NT2/D1 (cell line): ENCODE measurements around a stretch of chr2.

GRCh38 chr2:65046731-65047526, 9.3 kb upstream of the CEP68 start:
- RRBS, 2 experiments: no CpG with 5 or more reads among the region's 11 CpGs

DNA sequence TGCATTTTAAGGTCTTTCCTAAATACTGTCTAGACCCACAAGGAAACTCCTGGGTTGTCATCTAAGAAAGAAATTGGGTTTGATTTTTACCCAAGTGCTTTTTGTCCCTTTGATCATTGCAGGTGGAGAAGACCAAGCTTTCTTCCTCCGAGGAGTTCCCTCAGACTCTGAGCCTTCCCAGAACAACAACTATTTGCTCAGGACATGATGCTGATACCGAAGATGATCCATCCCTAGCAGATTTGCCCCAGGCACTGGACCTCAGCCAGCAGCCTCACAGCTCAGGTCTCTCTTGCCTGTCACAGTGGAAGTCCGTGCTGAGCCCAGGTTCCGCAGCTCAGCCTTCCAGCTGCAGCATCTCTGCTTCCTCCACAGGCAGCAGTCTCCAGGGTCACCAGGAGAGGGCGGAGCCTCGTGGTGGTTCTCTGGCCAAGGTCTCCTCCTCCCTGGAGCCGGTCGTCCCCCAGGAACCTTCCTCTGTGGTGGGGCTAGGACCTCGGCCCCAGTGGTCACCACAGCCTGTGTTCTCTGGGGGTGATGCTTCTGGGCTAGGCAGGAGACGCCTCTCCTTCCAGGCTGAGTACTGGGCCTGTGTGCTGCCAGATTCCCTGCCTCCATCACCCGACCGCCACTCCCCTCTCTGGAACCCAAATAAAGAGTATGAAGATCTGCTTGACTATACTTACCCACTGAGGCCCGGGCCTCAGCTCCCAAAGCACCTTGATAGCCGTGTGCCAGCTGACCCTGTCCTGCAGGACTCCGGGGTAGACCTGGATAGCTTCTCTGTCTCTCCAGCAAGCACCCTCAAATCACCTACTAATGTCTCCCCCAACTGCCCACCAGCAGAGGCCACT, 15.3 kb downstream of the CEP68 start:
- RRBS, 2 experiments: 91 to 93% methylated on average over 3 of the region's 15 CpGs

GRCh38 chr2:65130377-65130987, 576 bp upstream of the RAB1A start:
- RRBS, 2 experiments: 1 to 3% methylated on average over 11 of the region's 44 CpGs

DNA sequence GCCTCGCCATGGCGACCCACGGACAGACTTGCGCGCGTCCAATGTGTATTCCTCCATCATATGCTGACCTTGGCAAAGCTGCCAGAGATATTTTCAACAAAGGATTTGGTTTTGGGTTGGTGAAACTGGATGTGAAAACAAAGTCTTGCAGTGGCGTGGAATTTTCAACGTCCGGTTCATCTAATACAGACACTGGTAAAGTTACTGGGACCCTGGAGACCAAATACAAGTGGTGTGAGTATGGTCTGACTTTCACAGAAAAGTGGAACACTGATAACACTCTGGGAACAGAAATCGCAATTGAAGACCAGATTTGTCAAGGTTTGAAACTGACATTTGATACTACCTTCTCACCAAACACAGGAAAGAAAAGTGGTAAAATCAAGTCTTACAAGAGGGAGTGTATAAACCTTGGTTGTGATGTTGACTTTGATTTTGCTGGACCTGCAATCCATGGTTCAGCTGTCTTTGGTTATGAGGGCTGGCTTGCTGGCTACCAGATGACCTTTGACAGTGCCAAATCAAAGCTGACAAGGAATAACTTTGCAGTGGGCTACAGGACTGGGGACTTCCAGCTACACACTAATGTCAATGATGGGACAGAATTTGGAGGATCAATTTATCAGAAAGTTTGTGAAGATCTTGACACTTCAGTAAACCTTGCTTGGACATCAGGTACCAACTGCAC, 22.4 kb upstream of the ACTR2 start:
- RRBS, 2 experiments: no CpG with 5 or more reads among the region's 10 CpGs

- RRBS, 2 experiments: no CpG with 5 or more reads among the region's 7 CpGs
Observed at GRCh38 chr2:65277073-65277809, 49.6 kb downstream of the ACTR2 start.

DNA sequence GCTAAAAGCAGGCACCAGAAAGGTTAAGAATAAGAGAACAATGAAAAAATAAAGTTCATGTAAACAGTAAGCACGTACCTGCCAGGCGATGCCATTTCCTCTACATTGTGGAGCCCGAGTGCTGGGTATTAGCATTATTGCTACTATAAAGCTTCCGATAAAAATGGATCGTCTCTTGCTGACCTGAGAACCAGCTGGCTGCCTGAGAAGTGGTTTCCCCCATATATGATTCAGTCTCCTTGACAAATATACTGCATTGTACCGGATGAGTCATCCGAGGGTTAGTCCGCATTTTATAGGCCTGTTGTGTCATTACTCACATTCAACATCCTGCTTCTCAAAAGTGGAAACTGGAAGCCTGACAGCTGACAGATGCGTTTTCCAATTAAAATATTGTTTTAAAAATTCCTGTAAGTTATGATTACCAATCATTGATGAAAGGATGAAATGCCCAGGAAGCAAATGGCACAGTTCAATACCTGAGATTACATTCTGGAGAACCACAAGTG, 65.8 kb downstream of the SPRED2 start:
- RRBS, 2 experiments: no CpG with 5 or more reads among the region's 9 CpGs

- RRBS, 2 experiments: no CpG with 5 or more reads among the region's 4 CpGs
Observed at GRCh38 chr2:65375884-65376337, 56.5 kb downstream of the SPRED2 start.

DNA sequence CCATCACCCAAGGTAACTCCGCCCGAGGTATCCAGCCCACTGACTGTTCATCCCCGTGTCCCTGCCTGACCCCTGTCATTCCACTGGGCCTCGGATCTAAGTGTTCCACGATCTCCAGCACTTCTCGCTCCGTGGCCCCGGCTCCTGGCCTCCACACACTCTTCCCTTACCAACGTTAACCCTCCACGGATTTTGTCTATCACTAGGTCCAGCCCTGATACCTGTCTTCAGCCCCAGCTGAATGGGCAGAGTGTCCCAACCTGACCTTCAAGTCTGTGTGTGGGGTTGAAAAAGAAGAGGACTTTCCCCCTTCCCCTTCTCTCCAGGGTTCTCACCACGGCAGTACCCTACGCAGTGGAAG, 37.4 kb downstream of the SPRED2 start:
- RRBS, 2 experiments: no CpG with 5 or more reads among the region's 12 CpGs

GRCh38 chr2:65400386-65401093, 31.9 kb downstream of the SPRED2 start:
- RRBS, 2 experiments: no CpG with 5 or more reads among the region's 8 CpGs

DNA sequence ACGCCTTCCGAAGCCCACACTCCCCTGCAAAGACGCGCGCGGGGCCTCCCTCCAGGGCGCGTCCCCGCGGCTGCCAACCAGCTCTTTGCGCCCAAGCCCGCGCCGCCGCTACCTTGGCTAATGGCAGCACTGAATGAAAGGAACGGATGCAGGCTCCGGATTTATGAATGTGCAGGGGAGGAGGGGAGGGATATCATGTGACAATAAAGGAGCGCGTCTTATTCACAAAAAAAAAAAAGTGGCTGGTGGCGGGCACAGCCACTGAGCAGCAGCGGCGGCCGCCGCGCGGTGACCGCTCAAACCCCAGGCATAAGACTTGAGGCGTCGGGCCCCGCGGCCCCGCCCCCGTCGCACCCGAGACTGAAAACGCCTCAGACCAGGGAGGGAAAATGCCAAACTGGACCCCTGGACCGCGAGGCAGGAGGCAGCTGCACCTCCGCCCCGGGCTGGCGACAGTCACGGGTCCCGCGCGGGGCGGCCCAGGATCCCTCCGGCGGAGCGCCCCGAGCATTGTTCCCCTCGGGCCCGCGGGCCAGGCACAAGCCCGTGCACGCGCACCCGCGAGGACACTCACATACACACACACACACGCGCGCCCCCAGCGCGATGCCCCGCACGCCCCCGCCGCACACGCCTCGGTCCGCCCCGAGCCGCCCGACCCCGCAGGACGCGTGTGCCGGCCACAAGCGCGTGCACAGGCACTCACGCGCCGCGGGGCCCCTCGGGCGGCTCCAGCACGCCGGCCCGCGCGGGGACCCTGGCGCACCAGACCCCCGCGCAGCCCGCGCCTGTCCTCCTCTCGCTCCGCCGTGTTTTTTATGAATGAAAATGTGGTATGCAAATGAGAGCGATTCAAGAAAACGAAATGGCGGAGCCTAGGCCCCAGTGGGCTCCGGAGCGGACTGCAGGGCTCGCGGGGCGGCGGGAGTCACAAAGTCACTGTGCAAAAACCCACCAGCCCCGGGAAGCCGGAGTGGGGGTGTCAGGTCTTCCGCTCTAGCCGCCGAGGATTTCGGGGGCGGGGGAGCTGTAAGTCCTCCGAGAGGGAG, 1.4 kb downstream of the SPRED2 start:
- RRBS, 2 experiments: under 1 to 1% methylated on average over 30 of the region's 115 CpGs

DNA sequence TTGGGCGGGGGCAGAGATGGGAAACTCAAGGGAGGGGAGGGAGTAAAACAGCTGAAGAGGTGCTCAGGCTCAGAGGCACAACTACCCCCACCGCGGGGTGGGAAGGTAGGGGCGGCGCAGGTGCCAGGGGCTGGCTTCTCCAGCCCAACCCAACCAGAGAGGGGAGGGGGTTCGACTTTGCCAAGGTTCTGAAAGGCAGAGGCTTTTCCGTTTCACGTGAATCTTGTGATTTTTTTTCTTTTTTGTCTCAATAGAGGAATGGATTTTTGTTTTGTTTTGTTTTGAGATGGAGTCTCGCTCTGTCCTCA, 456 bp upstream of the SPRED2 start:
- RRBS, 2 experiments: no CpG with 5 or more reads among the region's 9 CpGs

DNA sequence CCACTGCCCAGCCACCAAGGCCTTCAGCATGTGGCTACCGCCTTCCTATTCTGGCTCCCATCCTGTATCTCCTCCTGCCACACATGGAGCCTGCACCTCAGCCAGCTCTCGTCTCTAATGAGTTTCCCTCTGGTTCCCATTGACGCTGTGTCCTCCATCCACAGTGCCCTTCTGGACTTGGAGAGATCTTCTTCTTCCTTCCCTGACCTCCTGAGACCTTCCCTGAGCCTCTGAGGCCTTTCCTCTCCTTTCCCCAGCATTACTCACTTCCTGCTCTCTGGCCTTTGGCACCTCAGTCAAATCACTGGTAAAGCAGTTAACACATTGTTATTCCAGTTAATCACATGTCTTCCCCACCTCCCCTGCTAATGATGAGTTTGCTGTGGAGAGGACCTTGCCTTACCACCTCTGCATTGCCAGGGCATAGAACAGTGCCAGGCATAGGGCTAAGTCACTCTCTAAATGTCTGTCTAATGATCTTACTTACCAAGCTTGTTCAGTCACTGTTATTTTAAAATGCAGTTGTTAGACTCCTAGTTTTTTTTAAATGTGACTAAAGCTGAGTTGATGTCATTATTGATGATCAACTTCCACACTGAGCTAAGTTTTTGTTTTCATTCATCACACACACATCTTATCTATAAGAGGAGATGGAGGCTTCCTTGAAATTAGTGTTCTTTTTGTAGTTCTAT, 113.4 kb upstream of the SPRED2 start:
- RRBS, 2 experiments: no CpG with 5 or more reads among the region's 3 CpGs

DNA sequence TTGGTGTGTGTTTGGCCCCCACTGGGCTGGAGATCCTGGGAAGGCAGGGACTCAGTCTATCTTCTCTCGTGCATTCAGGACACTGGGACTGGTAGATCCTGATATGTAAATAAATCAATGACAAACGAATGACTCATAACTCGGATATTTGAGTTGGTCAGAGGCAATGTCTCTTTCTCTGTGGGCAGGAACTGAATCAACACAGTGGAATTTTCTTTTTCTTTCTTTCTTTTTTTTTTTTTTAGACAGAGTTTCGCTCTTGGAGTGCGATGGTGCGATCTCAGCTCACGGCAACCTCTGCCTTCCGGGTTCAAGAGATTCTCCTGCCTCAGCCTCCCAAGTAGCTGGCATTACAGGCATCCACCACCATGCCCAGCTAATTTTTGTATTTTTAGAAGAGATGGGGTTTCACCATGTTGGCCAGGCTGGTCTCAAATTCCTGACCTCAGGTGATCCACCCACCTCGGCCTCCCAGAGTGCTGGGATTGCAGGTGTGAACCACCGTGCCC, 144.7 kb upstream of the SPRED2 start:
- RRBS, 2 experiments: no CpG with 5 or more reads among the region's 10 CpGs

DNA sequence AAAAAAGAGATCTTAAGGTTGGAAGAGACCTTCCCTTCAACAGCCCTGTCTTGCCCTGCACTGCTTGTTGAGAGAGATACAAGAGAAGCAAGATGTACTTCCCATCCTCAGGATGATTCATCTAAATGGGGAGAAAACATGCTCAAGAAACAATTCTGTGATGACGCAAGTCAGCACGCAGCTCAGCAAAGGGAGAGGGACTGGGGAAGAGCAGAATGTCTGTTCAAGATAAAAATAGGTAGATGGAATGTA, 198.2 kb upstream of the SPRED2 start:
- RRBS, 2 experiments: no CpG with 5 or more reads among the region's 2 CpGs

- RRBS, 2 experiments: no CpG with 5 or more reads among the region's 1 CpG
Observed at GRCh38 chr2:65825869-65826278, 393.5 kb upstream of the SPRED2 start.

- RRBS, 2 experiments: under 1% methylated on average over 30 to 36 of the region's 65 CpGs
Observed at GRCh38 chr2:66433782-66434734, 867 bp upstream of the MEIS1 start.

DNA sequence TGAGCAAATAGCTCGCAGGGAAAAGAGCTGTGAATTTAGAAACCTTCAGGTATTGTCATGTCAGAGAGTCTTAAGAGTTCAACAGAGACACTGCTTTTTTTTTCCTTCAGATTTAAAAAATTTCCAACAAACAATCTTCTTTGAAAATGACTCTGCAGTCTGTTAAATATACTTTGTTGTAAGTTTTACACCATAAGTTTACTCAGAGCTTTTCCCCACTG, 118.6 kb downstream of the MEIS1 start:
- RRBS, 2 experiments: no CpG with 5 or more reads among the region's 1 CpG

DNA sequence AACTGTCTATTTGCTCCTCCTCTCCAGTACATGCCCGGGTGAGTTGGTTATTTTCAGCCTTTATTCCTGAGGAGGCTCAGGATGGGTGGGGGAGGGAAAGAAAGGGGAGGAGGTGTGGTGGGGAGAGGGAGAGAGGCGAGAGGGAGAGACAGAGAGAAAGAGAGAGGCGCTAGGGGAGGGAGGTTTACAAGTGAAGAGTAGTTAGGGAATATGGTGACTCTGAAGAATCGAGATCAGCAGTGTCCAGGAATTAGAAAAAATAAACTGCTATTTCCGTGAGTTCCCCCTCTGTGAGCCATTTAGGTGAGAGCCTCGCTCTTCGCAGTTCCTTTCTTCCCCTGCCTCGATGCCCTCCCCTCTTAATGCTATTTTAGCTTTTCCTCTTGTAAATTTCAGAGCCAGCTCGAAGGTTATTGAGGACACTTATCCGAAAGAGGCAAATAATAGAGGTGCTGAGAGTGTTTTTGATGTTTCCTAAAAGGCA, 139.0 kb downstream of the MEIS1 start:
- RRBS, 2 experiments: no CpG with 5 or more reads among the region's 10 CpGs

DNA sequence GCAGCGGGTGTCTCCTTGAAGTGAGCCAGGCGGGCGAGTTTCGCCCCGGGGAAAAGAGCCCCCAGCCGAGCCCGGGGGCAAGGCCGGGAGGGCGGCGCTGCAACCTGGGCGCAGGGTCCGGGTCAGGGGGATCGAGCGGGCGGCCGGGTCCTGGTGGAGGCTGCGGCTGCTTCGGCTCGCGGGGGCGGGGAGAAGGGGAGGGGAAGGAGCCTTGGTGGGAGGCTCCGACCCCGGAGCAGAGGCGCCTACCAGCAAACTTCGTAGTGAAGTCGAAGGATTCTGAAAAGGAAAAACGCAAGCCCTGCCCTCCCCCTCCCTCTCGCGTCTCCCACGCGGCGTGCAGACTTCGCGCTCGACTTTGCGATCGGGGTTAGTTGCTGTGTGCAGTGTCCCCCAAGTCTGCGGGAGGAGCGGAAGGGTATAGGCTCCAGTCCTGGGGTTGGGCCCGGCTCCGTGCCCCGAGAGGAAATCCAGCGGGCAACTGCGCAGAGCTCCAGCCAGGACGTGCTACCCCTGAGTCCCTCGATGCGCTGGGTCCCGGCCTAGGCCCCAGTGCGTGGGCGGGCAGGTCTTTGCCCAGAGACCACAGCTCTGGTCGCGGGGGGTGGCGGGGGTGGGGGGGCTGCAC, 140.9 kb downstream of the MEIS1 start:
- RRBS, 2 experiments: under 1 to 1% methylated on average over 13 of the region's 53 CpGs

DNA sequence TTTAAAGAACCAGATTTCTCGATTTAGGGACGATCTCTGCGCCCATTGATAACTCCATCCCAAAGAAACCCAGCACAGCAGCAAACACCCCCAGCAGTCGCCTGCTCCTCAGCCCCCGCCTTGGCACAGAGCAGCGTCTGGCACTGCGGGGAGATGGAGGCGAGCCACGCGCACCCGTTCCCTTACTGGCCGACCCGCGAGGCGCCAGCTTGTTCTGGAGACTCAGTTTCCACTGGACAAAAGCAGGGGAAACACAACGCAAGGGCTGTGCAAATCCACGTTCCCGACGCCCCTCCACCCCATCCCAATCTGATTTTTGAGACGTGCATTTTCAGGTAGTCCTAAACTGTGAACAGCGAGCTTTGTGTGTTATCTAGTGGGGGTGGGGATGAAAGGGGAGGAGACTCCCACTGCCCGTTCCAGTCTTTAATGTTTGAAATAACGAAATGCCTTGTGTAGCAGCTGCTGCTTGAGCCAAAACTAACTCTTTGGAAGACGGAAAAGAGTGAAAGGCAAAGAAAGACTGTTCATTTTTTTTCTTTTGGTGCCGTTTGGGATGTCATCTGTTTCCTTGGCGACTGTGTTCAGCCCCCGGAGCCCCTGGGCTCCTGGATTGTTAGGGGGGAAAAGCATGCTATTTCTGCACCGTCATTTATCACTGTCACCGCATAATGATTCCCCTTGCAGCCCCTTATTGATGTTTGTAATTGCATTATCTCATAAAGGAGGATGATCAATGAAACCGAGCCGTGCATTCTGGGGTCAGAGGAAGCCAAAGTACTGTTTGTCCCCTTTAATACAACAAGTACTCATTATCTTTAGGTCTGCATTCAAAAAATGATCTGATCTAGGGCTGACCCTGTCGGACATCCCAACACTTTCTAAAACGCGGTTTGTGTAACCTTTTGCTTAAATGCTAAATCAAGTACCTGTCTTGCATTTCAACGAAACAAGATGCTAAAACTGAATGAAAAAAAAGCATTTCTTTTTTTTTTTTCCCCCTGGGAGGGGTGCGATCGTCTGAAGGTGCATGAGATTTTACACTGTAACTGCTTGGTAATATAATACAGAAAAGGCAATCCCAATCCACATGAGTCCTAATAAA, 143.5 kb downstream of the MEIS1 start:
- RRBS, 2 experiments: no CpG with 5 or more reads among the region's 37 CpGs